ENCODE measurements around a stretch of chr7.

GRCh38 chr7:157194146-157194931 is 55.6 kb downstream of the UBE3C start:
- RRBS, 2 experiments, result no CpG with 5 or more reads among the region's 4 CpGs

- RRBS, 2 experiments, result no CpG with 5 or more reads among the region's 5 CpGs
Observed at GRCh38 chr7:157210530-157211304, 72.0 kb downstream of the UBE3C start.

- RRBS, 2 experiments, result no CpG with 5 or more reads among the region's 11 CpGs
Observed at GRCh38 chr7:157240317-157241008, 96.3 kb upstream of the DNAJB6 start.

- RRBS, 2 experiments, result 63 to 92% methylated on average over 5 of the region's 31 CpGs
Observed at GRCh38 chr7:157282109-157283035, 54.4 kb upstream of the DNAJB6 start.

GRCh38 chr7:157337213-157337815 is 510 bp downstream of the DNAJB6 start:
- RRBS, 2 experiments, result 2% methylated on average over 13 of the region's 55 CpGs

DNA sequence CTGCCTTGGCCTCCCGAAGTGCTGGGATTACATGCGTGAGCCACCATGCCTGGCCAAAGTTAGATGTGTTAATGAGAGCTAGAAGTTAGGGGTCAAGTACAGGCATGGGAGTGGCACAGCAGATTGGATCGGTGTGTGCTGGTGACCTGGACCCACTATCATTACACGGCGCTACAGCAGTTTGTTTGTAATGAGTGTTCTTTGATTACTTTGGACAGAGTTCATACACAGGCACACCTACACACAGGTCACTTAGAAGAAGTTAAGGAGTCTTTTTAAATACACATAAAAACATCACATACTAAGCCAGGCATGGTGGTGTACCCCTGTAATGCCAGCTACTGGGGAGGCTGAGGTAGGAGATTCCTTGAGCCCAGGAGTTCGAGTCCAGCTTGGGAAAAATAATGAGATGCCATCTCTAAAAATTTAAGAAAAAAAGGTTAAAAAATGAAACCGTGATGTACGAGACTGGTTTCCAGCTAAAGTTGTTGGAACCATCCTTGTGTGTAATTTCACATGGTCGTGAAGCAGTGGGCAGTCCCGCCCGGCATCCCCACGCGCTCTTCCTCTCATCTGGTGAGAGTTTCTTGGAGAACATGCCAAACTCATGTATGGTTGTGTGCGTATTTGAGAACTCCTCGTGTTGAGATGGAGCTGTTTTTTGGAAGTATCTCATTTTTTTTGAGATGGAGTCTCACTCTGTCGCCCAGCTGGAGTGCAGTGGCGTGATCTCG is 37.0 kb downstream of the DNAJB6 start:
- RRBS, 2 experiments, result no CpG with 5 or more reads among the region's 18 CpGs

DNA sequence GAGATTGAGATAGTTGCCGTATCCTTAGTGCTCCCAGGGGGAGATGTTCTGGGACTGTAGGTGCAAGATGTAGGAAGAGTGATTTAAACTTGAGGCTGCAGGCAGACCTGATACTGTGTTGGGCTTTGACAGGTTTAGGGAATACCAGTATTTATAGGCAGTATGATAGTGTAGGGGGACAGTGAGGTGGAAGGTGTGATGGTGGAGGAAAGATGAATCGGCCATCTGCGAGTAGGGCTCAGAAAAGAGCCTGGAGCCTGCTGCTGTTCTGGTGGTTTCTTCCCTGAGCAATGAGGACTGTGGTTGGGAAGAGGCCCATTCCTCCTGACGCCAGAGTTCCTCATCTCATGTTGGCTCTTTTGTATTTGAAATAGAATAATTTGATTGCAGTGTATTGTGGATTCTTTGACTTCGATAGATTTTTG is 38.2 kb downstream of the DNAJB6 start:
- RRBS, 2 experiments, result no CpG with 5 or more reads among the region's 5 CpGs

DNA sequence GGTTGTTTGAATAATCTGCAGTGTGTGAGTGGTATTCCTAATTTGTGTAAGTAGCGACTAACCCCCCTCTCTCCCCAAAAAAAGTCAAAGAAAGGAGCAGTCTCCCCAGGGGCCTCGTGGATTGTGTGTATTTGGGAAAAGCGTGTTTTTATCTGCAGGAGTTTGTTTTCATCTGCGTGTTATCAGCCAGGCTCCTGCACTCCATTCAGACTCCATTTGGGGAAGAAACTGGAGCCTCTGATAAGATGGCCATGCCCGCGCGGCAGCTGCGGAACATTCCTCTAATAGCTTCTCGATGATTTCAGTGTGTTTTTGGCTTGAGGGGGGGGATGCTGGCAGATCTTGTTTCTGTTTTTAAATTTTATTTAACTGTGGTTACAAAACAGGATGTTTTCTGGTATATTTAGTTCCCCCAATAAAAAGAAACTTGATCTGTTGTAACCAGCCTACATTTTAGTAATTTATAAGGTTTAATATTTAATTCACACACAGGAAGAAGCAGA is 61.5 kb downstream of the DNAJB6 start:
- RRBS, 2 experiments, result no CpG with 5 or more reads among the region's 9 CpGs

GRCh38 chr7:157642029-157642253 is 305.1 kb downstream of the DNAJB6 start:
- RRBS, 2 experiments, result no CpG with 5 or more reads among the region's 5 CpGs

- RRBS, 2 experiments, result no CpG with 5 or more reads among the region's 12 CpGs
Observed at GRCh38 chr7:157797357-157797856, 460.6 kb downstream of the DNAJB6 start.

DNA sequence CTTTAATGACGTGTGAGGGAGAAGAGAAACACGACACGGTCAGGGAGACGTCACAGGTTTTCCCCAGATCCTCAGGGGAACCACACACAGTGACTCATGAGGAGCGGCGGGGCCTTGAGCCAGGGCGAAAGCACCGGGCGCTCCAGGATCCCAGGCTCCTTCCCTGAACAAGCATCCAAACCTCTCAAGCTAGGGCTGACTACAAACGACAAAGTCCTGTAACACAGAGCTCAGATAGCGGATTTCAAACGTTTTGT is 155.5 kb downstream of the PTPRN2 start:
- RRBS, 2 experiments, result no CpG with 5 or more reads among the region's 12 CpGs

GRCh38 chr7:158451427-158451974 is 136.1 kb downstream of the PTPRN2 start:
- RRBS, 2 experiments, result no CpG with 5 or more reads among the region's 10 CpGs

GRCh38 chr7:158585463-158586255 is 2.0 kb downstream of the PTPRN2 start:
- RRBS, 2 experiments, result no CpG with 5 or more reads among the region's 7 CpGs

DNA sequence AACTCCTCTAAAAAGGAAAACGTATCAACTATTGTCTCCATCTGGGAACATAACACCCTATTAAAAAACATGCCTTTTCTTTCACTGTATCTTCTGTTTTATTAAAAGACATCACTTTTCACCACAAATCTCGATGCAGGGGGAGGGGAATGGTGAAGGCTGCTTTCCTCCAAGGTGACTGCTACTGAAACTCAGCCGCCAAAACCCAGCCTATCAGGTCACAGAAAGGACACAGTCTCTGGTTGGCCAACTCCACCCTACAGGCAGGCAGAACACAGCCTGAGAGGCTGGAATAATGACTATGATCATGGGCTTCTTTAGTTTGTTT is 42.0 kb downstream of the NCAPG2 start:
- RRBS, 2 experiments, result no CpG with 5 or more reads among the region's 3 CpGs

DNA sequence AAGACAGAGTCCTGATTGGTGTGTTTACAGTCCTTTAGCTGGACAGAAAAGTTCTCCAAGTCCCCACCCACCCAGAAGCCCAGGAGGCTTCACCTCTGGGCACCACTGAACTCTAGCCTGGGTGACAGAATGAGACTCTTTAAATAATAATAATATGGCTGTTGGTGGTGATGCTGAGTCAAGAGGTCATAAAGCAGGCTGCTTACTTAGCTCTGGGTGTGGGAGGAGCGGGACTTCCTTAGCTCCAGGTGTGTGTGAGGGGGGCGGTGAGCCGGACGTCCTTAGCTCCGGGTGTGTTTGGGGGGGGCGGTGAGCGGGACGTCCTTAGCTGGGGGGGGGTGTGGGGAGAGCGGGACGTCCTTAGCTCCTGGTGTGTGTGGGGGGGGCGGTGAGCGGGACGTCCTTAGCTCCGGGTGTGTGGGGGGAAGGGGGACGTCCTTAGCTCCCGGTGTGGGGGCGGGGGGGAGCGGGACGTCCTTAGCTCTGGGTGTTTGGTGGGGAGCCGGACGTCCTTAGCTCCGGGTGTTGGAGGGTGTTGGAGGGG is 7.0 kb downstream of the DYNC2I1 start:
- RRBS, 2 experiments, result 50 to 94% methylated on average over 5 of the region's 22 CpGs

GRCh38 chr7:158992116-158992654 is 135.8 kb downstream of the DYNC2I1 start:
- RRBS, 2 experiments, result no CpG with 5 or more reads among the region's 13 CpGs

DNA sequence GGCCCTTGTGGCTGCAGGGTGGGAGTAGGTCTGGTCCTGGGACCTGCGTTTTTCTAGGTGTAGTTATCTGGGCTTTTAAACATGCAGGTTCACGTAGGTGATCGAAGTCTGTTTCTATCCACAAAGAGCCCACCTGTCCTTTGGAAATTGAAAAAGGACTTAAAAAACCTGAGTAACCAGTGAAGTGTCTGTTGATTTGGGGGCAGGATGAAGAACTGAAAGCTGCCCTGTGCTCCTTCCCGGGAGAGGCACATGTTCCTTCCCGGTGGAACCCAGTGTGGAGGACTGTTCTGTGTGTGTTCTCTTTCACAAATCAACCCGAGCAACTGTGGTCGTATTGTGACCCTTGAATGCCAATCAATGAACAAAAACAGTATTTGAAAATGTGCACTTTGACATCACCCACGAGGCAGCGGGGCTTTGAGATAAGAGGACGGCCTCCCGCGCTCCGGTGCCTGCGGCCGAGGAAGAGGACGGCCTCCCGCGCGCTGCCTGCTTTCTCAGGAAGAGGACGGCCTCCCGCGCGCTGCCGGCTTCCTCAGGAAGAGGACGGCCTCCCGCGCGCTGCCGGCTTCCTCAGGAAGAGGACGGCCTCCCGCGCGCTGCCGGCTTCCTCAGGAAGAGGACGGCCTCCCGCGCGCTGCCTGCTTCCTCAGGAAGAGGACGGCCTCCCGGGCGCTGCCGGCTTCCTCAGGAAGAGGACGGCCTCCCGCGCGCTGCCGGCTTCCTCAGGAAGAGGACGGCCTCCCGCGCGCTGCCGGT is 139.0 kb downstream of the VIPR2 start:
- RRBS, 2 experiments, result 95 to over 99% methylated on average over 5 to 8 of the region's 52 CpGs

DNA sequence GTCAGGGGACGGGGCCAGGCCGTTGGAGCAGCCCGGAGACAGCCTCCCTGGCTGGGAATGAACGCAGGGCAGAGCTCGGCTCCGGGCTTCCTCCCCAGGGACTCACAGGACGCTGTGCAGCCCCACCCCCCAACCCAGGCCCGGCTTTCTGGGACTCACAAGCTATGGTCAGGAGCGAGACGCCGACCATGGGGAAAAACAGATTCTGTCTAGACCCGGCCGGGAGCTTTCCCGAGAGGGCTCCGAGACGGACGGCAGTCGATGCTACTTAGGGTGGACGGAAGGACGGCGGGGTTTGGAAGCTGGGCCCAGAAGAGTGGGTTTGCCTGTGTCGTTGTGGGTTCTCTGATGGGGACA is 113.4 kb downstream of the VIPR2 start:
- RRBS, 2 experiments, result 15 to 53% methylated on average over 9 of the region's 22 CpGs

DNA sequence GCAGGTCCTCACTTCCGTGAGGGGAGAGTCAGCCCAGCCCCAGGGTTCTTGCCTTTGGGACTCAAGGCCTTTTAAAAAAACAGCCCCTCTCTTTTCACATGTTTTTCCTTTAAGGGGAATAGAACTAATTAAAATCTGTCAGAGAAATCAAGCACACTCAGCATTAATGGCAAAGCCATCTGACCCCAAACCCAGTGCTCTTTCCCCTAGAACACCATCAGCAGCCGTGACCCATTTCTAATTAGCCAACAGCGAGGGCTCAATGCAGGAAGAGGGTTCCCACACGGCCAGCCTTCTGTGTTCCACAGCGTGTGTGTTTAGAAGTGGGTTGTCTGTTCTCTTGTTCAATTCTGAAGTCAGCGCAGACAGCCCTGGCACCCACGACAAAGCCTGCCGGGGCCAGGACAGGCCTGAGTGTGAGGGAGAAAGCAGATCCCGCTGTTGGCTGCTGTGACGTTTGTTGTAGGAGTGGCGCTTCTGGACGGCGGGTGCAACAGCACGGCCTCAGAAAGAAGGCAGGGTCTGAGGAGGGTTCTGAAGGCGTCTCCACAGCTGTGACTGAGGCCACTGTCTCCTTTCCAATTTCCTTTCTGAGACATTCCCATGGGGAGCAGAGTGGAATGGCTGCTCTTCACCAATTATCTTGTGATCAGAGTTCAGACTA is 76.3 kb downstream of the VIPR2 start:
- RRBS, 2 experiments, result no CpG with 5 or more reads among the region's 15 CpGs

All from NT2/D1 (cell line).